ENCODE results near the gene FSIP1.

- PRO-cap, result no peak
These were observed 4.7 kb downstream of the RASGRP1 start for GRCh38 chr15:38559810-38560342.

DNA sequence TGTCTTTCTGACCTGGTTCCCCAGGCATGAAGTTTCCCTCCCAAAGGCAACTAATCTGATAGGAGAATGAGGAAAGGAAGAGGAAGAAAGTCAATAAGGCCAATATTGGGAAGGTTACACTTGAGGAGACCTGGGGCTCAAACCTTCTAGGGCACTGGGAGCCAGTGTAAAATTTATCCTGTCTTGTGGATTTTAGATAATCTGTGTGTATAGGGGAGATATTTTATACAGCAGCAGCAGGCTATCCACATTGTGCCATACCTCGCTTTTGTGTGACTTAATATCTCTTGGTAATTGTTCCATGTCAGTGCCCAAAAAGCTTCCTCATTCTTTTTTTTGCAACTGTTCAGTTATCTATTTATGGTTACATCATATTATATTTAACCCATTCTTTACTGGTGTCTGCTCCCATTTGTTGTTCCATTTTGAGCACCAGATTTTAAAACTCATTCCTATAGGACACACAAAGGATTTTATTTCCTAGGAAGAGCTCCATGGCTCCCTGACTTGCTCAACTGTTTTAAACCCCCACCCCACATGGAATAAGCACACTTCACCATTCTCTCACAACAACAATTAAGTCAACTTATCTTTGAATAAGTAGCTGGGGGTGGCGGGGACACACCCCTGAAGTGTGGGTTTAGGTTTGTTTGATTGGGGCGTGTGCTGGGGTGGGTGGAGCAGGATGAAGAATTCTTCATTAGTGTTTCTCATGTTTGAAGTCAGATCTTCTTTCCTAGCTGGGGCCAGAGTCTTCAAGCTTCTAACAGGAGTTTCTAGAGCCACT is 86.3 kb upstream of the RASGRP1 start:
- PRO-cap, result unidirectional peak, plus-strand start at position 725 of the sequence

GRCh38 chr15:38868168-38868872 is 303.7 kb upstream of the RASGRP1 start:
- PRO-cap, result no peak

DNA sequence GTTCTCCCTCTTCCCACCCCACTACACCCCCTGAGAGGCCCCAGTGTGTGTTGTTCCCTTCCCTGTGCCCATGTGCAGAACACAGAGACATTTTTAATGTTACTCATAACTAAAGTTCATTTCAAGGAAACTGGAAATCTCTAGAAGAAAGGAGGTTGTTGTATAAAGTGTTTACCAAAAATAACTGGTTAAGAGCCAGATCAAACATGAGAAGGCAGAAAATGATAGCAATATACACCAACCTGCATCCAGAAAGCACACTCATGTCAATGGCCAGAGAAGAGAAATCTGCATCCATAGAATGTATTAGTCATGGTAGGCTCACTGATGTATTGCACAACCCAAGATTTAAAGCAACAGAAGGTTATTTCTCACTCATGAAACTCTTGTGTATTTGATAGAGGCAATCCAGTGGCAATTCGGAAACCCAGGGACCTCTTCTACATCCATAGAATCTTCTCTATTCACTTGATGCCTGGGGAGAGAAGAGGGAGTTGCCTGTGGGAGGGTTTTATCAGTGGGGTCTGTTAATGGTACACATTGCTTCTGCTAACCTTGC is 321.9 kb upstream of the RASGRP1 start:
- PRO-cap, result no peak

DNA sequence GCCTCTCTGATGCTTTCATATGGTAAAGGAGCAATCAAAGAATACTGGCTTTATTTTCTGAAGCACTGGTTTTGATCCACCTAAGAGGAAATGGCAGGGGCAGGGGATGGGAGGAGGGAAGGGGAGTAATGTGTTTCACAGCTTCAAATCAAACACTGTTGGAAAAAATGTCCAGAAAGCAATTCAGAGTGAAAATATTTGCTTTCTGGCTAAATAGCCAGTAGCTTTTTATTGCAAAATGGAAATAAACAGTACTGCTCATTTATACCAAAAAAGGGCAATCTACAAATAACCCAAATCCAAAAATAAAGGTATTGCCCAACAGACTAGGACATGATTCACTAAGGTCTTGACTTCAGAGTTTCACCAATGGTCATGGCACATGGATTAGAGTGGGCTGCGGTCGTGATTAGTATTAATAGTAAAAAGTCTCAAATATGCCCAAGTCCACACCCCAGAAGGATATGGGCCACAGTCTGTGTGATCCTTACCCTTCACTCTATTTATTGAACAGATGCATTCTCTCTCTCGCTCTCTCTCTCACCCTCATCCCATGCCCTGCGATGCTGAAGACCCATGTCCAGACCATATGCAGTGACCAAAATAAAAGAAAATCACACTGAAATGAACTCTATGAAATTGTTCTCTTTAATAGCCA is 279.2 kb upstream of the THBS1 start:
- PRO-cap, result no peak

DNA sequence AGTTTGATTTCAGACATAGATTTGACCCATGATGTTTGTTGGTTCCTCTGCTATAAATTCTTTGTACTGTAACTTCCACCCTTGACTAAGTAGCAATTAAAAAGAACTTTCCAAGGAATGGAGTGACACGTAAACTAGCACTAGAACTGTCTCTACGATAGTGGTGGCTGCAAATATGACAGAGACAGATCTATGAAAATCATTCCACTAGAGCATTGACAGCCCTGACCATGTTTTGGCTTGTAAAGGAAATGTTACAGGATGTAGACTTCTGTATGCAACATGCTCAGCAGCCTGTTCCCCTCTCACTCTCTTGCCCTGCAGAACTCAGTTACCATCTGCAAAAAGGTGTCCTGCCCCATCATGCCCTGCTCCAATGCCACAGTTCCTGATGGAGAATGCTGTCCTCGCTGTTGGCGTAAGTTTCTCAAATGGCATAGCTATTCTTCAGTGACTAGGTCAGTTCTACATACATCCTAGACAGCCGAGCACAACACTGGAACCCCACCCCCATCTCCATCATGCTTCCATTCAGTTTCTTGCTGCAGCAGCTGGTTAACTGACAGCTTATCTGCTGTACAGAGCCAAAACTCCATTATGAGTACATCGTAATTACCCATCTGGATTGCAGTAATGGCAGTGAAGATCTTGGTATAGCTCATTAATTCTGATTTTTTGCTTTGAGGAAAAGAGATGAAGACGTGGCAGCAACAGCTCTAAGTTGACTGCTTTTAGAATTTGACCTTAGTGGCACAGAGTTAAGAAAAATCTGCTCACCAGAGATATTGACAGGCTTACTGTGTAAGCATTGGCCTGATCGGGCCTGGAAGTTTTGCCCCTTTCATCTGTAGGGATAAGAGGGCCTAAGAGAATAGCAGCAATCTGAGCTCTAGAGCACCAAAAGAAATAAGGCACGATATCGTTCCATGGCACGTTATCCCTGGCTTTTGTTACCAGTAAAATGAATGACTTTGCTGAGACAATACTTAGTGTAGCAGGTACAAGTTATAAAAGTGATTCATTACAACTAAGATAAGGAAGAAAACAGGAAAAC is 4.6 kb downstream of the THBS1 start:
- PRO-cap, result unidirectional peak, plus-strand start at position 486 of the sequence

DNA sequence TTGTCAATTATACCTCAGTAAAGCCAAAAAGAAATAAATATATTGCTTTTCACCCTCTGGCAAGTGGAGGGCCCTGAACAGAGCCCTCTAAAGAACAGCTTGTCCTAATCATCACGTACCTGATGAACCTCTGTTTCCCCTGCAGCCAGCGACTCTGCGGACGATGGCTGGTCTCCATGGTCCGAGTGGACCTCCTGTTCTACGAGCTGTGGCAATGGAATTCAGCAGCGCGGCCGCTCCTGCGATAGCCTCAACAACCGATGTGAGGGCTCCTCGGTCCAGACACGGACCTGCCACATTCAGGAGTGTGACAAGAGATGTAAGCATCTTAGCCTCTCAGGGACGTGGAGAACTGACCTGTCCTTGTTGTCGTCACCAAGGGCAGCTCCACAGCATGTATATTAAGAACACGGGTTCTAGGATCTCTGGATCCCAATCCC is 6.3 kb downstream of the THBS1 start:
- PRO-cap, result no peak

- PRO-cap, result no peak
These were observed 11.6 kb downstream of the THBS1 start for GRCh38 chr15:39592414-39592977.

DNA sequence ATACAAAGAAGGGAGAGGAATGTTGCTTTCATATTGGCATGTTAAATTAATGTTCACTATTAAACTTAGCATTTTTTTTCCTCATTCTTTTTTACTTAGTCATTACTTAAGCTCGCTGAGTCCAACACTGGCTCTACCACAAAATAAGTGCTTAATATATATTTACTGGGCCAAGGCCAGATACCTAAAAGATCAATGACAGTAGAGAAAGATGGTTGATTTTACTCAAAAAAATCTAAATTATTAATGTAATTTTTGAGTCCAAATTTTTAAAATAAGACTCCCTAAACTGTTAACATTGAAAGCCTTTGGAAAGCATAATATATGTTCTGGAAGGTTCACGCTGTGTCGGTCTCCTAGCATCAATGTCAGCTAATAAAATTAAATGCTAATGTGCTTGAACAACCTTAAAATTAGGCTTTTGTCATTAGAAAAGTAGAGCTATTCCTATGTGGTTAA is 14.0 kb downstream of the THBS1 start:
- PRO-cap, result no peak

DNA sequence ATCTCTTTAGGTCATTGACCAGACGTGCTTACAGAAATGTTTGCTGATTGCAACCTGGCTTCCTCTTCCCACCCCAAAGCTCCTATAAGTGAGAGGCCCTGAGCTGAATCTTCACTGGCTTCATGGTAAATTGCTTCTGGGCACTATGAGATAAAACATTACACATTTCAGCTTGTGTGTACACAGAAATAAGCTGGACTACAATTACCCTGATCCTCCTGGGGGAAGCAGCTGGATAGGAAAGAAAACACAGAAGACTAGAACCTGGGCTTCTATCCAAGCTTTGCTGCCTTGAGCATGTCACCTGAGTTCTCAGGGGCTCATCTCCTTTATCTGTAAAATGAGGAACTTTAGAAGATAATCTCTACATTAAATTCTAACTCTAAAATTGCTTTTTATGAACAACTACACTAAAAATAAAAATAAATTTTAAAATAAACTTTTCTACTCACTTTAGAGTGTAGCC is 40.3 kb downstream of the THBS1 start:
- PRO-cap, result bidirectional peak, plus-strand start at position 230 of the sequence, minus-strand start at position 113 of the sequence

DNA sequence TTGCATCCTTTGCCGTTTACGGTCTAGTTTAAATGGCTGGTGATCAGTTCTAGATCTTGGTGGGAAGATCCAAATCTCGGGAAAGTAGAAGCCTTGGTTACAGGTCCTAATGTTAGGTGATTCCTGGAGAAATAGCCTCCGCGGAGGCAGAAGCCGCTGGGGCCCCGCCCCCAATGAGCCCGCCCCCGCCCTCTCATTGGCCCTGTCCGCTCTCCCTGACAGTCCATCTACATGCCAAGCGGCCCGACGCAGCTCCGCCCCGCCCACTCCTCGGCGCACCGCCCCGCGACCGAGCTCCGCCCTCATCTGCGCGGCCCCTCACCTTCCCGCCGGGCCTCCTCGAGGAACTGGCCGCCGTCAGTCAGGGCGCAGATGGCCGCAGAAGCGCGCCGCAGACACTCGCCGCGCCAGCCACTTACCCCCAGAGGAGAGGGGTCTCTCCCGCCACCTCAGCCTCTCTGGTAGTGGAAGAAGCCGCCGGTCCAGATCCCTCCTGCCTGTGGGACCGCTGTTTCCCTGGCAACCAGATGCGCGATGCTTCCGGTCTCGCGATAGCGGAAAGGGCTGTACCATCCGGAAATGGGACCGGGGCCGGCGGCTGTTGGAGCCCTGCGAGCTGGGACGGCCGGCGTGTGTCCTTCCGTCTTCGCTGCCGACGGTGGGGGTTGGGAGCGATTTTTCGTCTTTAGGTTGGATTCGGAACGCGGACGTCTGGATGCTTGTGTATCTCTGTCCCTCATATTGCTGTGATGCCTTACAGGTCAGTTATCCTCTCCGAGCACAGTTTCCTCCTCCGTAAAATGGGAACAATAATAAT is at the start of gene FSIP1:
Gene FSIP1 (minus strand): TSS at position 536 of the 817 bp plus-strand sequence.
- PRO-cap, result bidirectional peak, plus-strand start at position 305 of the sequence, minus-strand start at position 125 of the sequence; bidirectional peak, plus-strand start at position 572 of the sequence, minus-strand start at position 460 of the sequence

DNA sequence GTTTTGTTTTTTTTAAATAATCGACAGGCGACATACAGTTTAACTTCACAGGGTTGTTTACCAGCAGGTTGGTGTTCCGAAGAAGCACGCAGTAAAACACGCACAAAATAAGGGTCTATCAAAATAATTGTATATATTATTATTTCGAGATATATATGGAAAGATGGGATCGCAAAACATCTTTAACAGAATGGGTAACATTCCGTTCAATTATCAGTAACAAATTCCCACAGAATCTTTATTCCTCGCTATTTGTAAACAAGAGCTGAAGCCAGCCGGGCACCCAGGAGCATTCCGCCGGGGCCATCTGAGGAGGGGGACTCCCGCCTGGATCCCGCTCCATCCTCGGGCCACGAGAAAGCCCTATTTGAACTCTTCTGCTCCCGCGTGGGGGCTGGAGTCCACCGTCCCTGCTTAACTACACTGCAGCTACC is 768 bp downstream of the GPR176 start:
- PRO-cap, result no peak

- PRO-cap, result unidirectional peak, plus-strand start at chr15:40038615; bidirectional peak, plus-strand start at chr15:40038782, minus-strand start at chr15:40038808
These were observed 674 bp downstream of the SRP14 start for GRCh38 chr15:40037970-40039043.

- PRO-cap, result no peak
These were observed 7.9 kb upstream of the SRP14 start for GRCh38 chr15:40046822-40047250.

- PRO-cap, result no peak
These were observed 21.5 kb upstream of the SRP14 start for GRCh38 chr15:40060386-40060924.

DNA sequence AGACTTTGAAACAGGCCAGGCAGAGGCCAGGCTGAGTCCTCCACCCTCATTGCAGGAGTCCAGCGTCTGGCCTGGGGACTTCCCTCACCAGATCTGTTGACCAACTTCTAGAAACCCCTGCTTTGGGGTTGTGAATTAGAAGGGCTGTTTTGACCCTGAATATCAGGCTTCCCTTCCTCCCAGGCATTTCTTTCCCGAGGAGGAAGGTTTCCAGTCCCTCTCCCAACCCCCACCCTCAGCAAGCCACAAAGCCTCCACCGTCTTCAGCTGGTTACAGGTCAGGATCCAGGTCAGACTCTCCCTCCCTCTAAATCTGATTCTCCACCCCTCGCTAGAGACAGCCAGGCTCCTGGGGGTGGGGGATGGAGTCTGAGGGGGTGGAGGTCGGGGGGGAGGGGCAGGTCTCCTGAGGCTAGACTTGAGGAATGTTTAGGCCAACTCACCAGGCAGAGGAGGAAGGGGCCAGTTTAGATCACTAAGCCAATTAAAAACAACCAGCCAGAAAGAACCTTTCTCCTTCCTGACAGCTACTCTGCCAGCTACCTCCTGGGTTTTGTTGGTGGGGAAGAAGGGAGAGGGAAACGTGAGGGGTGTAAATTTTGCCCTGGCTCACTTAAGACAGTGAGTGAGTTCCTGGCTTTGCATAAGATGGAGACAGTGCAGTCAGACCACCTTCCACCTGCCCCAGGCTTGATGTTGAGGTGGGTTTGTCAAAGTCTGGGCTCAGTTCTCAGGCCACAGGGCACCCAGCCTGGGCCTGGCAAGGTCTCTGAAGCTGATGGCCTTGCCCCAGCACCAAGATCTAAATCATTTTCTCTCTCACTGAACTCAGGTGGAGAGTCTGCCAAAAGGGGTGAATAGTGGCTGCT is 19.6 kb downstream of the BMF start:
- PRO-cap, result no peak

- PRO-cap, result no peak
These were observed 12.4 kb downstream of the BMF start for GRCh38 chr15:40096086-40096836.

- PRO-cap, result bidirectional peak, plus-strand start at chr15:40330626, minus-strand start at chr15:40330382
These were observed 7.1 kb downstream of the INAFM2 start for GRCh38 chr15:40330267-40331366.

DNA sequence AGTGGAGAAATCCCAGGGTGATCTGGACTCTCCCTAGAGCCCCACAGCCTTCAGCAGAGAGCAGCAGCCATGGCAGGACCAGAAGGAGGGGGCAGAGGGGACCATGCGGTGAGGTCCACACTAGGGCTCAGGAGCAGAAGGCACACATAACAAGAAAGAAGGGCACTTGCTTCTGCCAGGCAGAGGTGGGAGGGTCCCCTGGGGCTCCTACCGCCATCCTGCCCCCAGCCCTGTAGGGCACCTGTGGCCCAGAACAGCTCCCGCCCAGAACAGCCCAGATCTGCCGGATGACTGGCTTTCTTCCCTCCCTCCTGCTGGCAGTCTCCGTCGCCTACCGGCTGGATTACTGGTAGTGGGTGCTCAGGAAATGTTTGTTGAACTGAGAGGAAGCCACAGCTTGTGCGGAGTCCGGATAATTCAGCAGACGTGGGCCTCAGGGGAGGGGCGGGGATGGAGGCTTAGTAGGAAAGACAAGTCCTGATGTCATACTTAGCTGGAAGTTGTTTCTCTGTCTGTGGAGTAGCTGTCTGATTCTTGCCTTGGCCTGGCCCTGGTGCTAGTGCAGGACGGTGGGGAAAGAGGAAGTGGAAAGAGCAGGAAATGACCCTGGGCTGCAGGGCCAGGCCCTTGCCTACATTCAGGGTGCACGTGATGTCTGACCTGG is 6.8 kb downstream of the CCDC9B start:
- PRO-cap, result bidirectional peak, plus-strand start at position 530 of the sequence, minus-strand start at position 271 of the sequence

DNA sequence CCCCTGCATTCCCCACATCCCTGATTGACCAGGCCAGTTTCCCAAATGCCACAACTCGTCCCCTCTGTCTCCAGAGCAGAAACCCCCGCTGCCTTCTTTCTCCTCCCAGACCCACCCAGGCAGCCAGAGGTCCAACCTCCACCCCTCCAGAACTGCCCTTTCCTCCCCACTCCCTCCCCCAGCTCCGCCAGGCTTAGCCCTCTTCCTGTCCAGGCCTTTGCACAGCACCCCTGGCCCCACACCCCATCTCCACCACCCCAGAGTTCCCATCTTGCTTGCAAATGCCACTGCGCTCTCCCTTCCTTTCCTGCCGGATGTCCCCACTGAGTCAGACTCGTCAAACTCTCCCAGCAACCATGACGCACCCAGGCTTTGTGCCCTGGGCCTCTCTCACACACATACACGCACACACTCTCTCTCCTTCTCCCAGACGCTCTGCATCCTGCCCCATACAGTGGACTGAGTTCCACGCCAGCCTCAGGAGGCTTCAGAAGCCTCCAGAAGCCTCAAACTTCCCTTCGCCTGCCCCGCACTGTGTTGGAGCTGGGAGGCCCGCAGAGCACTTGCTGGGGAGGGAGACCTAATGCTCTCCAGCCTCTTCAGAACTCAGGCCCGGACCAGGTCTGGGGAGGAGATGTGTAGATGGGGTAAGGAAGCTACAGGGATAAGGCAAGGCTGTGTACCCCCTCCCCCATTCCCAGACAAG is 2.8 kb upstream of the CCDC9B start:
- PRO-cap, result bidirectional peak, plus-strand start at position 429 of the sequence, minus-strand start at position 283 of the sequence